ENCODE measurements around the gene FBXW7.

GRCh38 chr4:148693869-148694184 is 251.6 kb upstream of the NR3C2 start:
- RRBS = no CpG with 5 or more reads among the region's 2 CpGs

DNA sequence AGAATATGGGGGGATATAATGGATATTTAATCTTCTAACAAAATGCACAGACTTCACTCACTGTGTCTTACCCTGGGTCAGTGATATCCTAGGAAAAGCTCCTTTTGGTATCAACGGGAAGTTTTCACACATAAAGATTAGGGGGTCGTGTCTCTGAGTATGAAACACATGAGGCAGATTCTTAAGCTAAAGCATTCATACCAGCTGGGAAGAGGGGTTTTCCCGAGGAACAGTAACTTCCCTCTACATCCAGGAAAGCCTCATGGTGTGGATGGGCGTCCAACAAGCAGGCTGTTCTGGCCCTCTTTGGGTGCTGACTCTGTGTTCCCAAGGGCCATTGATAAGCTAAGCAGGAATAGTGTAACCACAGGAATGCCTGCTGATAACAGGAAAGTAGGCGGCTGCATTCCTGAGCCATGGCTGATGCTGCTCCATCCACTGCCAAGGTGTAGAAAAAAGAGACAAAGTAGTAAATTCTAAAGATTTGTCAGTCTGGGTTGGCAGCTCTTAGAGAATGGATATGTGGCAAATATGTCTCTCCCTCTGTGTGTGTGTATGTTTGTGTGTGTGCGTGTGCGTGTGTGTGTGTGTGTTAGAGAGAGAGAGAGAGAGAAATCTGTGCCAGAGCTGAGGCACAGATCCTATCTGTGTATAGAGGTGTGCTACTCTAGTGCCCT is 352.9 kb upstream of the NR3C2 start:
- RRBS = no CpG with 5 or more reads among the region's 7 CpGs

DNA sequence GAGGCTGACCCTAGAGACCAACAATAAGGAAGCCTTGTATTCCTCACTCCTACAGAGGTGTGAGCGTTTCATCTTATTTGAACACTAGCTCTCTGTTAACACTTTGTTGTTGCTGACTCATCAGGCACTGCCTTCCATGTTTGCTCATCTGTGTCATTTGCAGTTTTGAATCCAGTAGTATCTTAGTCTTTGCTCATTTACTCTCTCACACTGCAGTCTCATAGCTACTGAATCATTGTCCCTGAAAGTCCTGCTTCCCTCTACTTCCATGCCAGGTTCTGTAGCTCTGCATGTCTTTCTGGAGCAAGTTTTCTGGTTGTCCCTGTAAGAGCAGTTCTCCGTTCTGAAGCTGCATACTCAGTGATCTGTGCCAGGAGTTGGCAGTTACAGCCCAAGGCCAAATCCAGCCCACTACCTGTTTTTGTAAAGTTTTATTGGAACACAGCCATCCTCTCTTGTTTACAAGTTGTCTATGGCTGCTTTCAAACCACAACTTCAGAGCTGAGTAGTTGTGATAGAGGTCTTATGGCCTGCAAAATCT is 80.2 kb upstream of the DCLK2 start:
- RRBS = no CpG with 5 or more reads among the region's 2 CpGs

DNA sequence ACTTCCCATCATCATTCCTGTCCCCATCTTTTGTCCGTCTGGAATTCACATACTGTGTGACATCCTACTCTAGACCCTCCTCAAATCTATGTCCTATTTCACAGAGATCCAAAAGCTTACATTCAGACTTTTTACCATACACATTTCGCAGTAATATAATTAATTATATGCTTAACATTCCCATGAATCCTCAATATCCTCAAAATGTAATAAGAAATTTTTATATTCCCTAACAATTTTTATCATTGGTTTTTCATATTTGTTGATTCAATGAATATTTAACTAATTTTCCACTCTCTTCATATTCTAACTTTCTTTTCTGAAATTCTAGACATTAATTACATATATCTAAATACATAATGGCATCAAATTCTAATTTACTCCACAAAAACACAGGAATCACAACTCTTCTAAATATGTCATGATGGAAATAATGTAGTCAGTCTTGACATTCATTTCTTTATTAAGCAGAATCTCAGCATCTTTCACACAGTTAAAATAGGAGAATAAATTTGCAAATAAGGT is 59.2 kb downstream of the MAB21L2 start:
- RRBS = no CpG with 5 or more reads among the region's 2 CpGs

GRCh38 chr4:150828079-150828704 is 186.9 kb downstream of the LRBA start:
- RRBS = no CpG with 5 or more reads among the region's 11 CpGs

DNA sequence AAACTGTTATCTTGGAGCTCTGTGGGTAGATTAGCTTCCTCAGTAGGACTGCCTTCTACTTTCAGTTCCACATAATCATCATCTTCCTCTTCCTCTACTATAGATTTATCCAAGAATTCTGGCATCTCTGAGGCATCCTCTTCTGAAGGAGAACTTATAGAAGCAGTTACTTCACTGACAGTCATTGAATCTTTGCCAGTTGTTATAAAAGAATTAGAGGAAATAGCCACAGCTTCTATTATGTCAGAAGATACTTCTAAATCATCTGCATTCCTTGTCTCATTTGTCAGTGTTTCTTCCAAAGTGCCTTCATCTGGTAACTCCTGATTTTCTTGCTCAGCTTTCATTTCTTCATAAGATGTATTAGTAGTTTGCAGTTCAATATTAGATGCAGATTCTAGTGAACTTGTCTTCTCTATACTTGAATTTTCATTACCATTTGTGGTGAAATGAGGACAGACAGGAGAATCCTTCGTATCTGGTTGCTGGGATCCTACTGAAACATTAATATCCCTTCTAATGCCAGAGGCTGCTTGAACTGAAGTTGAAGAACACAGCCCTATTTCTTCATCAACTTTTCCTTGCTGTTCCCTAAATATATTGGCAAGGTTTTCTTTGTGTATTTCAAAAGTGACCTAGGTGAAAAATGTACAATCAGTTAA is 162.6 kb downstream of the LRBA start:
- RRBS = no CpG with 5 or more reads among the region's 1 CpG

DNA sequence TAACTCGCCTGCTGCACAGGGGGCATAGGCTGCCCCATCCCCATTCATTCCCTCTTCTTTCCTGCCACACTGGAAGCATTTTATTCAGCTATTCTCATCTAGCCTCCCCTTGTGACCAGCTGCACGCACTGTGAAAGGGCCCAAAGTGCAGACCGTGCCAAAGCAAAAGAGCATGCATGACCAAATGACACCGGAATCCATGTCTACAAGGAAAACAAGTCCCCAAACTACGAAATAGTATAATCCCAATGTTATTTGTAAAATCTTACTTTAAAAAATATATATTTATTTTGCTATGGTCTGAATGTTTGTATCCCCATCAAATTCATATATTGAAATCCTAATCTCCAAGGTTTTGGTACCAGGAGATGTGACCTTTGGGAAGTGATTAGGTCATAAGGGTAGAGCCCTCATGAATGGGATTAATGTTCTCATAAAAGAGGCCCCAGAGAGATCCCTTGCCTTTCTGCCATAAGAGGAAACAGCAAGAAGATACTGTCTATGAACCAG is 77.3 kb upstream of the PRSS48 start:
- RRBS = no CpG with 5 or more reads among the region's 5 CpGs

DNA sequence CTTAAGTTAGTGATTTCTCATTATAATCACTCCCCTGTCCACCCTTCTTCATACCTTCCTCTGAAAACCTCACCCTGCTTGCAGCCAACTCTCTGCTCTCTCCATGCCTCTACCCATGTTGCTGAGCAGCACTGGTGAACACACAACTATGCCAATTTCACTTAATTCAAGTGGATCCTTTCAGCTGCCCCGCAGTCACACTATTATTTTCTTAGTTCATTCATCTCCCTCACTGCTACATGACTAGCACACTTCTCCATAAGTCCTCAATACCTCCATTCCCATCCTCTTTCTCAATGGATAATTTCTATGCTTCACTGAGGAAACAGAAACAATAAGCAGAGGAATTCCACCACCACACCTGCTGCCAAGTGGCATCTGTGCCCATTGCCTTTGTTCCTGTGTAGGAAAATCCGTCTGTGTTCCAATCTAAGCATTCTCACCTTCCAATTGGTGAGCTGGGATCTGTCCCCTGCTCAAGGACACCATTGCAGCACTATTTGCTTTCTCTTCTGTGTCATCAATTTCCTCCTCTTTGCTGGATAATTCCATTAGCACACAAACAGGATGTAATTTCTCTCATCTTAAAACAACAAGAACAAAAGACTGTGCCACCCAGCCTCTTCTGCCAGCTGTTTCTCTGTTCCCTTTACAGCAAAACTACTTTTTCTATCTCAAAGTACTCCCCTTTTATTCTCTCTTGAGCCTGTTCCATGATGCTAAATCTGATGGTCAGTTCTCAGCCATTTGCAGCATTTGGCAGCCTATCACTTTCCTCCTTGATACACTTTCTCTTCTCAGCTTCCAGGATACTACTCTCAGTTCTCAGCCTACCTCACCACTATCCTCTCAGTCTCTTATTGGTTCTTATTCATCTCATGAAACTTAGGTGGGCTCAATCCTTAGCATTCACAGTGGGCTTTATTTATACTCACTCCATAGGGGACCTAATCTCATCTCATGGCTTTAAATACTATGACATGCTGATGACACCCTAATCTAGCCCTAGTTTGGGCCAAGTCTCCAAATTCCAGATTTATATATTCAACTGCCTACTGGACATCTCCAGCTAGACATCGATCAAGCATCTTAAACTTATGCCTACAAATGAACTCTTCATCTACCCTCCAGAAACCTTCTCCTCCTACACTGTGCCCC is 24.9 kb upstream of the PRSS48 start:
- RRBS = no CpG with 5 or more reads among the region's 3 CpGs

- RRBS = no CpG with 5 or more reads among the region's 3 CpGs
Measured at GRCh38 chr4:151293756-151294430, 16.9 kb downstream of the PRSS48 start.

GRCh38 chr4:151329090-151329648 is 3.8 kb upstream of the SH3D19 start:
- RRBS = no CpG with 5 or more reads among the region's 1 CpG

GRCh38 chr4:151347978-151348353 is 22.6 kb upstream of the SH3D19 start:
- RRBS = no CpG with 5 or more reads among the region's 7 CpGs

DNA sequence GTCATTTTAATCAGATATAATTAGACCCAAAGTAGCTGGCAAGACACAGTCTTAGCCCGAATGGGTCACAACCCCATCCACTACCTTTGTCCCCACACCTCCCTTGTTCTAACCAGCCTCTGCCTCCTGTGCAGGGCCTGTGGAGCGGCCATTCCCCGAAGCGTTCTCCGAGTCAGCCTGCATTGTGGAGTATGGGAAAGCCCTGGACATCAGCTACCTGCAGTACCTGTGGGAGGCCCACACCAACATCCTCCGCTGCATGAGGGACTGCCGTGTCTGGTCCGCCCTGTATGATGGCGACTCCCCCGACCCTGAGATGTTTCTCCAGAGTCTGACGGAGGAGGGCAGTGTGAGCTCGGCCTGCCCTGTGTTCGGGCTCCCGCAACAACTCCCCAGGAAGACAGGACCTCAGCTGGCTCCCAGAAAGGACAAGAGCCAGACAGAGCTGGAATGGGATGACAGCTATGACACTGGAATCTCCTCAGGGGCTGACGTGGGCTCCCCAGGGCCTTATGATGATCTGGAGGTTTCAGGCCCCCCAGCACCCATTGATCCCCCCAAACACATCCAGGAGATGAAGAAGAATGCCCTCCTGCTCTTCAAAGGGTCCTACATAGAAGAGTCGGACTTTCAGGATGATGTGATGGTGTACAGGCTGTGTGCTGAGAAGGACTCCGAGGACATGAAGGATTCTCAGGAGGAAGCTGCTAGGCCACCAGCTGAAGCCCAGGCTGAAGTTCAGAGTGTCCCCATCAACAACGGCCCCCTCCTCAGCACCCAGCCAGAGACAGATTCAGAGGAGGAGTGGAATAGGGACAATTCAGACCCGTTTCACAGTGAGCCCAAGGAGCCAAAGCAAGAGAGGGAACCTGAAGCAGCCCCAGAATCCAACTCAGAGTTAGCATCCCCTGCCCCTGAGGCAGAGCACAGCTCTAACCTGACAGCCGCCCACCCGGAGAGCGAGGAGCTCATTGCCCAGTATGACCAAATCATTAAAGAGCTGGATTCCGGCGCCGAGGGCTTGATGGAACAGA is 111.2 kb downstream of the GATB start:
- RRBS = no CpG with 5 or more reads among the region's 25 CpGs

GRCh38 chr4:151664919-151666017 is 95.5 kb downstream of the GATB start:
- RRBS = no CpG with 5 or more reads among the region's 21 CpGs

DNA sequence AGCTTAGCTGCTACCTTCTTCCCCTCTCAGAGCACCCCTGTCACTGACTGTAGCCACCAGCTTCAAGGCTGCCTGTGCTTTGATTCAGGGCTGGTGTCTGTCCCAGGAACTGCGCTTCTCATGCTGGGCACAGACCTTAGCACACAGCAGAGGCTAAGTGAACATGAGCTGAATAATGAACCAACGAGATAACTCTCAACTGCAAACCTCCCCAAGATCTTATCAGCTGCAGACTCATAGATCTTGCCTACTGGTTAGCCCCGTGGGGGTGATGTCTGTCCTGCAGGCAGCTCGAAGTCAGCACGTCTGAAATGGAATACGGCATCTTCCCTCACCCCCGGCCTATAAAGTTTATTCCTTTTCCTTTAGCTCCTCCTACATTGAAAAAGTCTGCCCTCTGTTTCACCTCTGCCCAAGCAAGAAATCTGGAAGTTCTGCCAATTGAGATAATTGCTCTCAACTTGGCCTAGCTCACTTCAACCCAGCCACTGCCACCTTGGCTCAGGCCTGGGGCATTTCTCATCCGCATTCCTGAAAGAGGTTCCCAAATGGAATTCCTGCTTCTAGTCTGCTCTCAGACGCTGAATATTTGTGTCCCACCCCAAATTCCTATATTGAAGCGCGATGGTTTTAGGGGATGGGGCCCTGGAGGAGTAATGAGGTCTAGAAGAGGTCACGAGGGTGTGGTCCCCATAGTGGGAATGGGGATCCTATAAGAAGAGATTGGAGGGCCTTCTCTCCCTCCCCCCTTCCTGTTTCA is 73.6 kb downstream of the GATB start:
- RRBS = no CpG with 5 or more reads among the region's 12 CpGs

DNA sequence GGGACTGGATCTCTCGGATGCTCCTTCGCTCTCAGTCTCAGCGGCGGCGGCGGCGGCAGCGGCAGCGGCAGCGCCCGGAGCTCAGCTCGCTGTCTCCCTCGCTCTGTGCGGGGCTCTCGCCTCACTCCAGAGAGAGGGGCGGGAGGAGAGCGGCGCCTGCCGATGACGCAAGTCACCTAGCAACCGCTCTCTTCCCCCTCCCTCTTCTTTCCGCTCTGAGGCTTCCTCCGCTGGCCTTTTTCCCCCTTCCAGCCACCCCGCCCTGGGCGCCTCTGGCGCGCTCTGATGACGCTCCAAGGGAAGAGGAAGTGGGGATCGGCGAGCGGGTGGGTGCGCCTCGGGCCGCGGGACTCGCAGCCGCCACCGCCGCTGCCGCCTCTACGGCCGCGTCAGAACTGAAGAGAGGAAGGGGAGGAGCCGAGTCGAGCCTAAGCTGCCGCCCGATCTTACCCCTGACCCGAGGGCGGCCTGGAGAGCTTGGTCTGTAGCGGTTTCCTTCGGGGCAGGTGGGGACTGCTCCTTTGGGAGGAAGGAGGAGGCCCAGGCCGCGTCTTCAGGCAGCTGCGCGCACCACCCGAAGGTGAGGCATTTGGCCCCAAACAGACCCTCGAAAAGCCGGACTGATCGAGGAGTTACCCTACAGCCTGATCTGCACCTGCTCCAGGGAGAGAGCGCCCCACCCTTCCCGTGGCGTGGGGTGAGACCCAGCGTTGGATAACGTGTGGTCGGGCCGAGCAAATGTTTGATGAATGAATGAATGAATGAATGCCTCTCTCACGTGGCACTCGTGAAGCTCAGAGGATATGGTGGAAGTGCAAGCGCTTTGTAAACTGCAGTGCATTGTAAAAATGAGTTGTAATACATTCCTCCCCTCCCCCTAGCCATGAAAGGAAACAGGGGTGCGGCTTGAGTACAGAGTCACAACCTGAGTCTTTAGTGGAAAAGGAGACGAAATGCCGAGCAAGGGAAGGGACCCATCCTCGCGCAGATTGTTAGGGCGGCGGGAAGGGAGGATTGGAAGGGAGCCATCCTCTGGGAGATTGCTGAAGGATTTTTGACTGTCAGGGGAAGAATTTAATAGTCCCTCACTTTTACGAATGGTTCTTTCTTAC is at the start of gene FBXW7:
Gene FBXW7 (minus strand): TSS at position 134 of the 1,112 bp plus-strand sequence.
- RRBS = no CpG with 5 or more reads among the region's 77 CpGs

- RRBS = no CpG with 5 or more reads among the region's 4 CpGs
Measured at GRCh38 chr4:152938572-152939034, 2.5 kb downstream of the FHDC1 start.

DNA sequence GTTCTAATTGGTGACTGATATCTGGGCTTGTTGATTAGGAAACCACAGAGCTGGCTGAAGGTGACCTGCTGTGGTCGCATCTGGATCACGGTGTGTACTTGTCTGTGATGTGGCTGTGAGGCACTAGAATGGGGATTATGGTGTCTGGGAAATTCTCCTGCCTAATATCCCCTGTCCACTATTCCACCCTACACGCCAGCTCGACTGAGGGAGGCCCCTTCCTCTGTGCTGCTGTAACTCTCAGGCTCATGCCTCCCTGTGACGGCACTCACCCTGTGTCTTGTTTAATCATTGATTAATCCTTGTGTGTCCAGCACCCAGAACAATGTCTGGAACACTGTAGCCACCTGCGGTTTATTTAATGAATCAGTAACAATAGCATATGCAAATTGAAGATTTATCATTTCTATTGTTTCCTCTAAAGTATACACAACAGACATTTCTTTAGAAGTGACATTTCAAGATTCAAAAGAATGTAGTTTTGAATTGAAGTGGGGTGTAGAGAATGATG is 14.8 kb upstream of the TRIM2 start:
- RRBS = no CpG with 5 or more reads among the region's 6 CpGs

- RRBS = 2% methylated on average over 5 of the region's 43 CpGs
Measured at GRCh38 chr4:153222158-153222976, 18.1 kb downstream of the TRIM2 start.

GRCh38 chr4:153223916-153224590 is 19.8 kb downstream of the TRIM2 start:
- RRBS = no CpG with 5 or more reads among the region's 1 CpG

DNA sequence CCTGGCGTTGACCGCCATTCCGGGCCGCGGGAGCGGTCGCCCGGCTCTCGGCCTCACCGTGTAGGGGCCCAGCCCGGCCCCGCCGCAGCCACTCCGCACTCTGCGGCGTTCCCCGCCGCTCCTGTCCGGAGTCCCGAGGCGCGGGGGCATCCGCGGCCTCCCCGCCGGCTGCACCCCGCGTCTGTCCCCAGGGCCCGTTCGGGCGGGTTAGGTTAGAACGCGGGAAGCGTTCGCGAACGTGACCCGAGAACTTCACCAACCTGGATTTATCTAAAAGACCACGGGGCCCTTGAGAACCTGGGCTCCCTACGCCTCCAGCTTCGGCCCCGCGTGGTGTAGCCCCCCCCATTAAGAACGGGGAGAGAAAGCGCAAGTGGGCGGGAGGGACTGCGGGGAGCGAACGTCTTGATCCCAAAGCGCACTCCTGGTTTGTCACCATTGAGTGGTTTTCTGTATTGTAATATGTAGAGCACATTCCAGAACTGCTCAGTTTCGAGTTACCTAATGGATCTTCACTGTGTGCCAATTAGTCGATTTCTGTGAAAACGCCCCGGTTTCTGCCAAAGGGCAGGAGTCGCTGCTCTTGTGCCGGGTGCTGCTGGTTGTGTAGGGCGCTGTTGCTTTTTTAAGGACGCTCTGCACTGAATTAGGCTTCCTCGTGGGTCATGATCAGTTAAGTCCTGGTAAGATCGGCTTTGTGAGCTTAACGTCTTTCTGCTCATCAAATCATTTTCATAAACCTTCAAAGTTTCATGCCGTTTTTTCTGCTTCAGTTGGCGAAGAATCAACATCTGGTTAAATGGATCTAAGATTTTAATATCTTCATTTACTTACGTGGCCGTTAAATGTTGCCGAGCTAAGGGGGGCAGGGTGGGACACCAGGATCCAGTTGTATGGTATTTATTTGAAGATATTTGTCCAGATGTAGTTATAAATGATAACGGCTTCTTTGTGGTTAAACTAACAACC is 620 bp downstream of the MND1 start:
- RRBS = 3% methylated on average over 16 of the region's 67 CpGs

Measured in renal cortical epithelial cell (primary cell).